ENCODE measurements around the genes MARVELD2 and SMN1.

DNA sequence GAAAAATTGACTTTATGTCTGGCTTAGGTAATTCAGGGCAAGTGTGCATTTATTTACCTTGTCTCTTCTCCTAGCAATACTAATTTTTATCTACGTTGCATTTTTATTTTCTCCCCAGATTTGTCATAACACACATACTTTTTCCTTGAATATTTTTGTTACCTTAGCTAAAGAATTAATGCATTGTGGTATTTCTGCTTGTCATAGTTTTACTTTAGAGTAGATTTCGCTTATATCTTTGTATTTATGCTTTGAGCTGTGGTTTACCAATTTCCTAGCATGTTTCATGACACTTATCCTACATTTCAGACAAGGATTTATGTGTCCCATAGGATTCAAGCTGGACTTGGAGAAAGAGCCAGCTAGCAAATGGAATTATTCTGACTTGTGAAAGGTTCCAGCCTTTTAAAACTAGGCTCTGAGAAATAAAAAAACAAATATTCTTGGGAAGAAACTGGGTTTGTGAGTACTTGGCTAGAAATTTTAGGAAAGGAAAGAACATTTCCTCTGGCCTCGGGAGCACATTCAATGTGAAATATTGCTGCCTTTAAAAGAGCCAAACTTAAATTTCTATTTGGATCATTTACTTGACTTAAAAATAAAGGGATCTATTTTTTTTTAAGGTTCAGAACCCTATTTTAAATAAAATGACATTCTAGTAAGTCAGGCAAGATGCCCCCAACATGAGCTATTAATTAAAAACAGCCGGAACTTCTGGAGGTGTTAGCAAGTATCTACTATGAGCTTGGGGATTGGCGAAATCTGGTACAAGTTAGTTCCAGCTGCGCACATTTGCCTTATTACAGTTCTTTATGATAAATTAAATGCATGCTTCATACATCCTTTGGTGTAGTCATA, 37.7 kb downstream of the PIK3R1 start:
- PRO-cap, result no peak

GRCh38 chr5:68254878-68255315, 39.3 kb downstream of the PIK3R1 start:
- PRO-cap, result no peak

- PRO-cap, result no peak
Measured at GRCh38 chr5:68287623-68287933, 72.0 kb downstream of the PIK3R1 start.

- PRO-cap, result no peak
Measured at GRCh38 chr5:68287934-68288913, 72.7 kb downstream of the PIK3R1 start.

DNA sequence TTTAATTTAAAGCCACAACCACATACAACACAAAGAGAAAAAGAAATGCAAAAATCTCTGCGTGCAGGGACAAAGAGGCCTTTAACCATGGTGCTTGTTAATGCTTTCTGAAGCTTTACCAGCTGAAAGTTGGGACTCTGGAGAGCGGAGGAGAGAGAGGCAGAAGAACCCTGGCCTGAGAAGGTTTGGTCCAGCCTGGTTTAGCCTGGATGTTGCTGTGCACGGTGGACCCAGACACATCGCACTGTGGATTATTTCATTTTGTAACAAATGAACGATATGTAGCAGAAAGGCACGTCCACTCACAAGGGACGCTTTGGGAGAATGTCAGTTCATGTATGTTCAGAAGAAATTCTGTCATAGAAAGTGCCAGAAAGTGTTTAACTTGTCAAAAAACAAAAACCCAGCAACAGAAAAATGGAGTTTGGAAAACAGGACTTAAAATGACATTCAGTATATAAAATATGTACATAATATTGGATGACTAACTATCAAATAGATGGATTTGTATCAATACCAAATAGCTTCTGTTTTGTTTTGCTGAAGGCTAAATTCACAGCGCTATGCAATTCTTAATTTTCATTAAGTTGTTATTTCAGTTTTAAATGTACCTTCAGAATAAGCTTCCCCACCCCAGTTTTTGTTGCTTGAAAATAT, 82.4 kb downstream of the PIK3R1 start:
- PRO-cap, result no peak

DNA sequence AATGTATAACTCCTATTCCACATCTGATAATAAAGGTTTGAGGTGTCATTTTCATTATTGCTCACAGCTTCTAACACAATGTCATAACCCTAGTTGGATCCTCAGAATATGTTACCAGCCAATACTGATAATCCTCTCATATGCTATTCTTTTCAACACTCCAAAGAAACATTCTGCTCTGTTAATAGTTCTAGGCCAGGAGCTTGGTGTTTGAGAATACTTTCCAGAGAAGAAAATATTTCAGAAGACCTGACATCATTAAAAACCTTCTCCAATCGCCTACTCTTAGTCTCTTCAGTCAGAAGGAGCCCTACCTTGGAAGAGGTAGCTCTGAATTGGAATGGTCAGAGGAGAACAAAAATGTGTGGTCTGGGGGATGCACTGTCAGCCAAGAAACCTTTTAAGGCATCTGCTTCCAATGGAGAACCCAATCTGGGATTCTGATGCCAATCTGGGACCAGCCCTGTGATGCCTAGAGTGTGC, 127.3 kb downstream of the PIK3R1 start:
- PRO-cap, result no peak

DNA sequence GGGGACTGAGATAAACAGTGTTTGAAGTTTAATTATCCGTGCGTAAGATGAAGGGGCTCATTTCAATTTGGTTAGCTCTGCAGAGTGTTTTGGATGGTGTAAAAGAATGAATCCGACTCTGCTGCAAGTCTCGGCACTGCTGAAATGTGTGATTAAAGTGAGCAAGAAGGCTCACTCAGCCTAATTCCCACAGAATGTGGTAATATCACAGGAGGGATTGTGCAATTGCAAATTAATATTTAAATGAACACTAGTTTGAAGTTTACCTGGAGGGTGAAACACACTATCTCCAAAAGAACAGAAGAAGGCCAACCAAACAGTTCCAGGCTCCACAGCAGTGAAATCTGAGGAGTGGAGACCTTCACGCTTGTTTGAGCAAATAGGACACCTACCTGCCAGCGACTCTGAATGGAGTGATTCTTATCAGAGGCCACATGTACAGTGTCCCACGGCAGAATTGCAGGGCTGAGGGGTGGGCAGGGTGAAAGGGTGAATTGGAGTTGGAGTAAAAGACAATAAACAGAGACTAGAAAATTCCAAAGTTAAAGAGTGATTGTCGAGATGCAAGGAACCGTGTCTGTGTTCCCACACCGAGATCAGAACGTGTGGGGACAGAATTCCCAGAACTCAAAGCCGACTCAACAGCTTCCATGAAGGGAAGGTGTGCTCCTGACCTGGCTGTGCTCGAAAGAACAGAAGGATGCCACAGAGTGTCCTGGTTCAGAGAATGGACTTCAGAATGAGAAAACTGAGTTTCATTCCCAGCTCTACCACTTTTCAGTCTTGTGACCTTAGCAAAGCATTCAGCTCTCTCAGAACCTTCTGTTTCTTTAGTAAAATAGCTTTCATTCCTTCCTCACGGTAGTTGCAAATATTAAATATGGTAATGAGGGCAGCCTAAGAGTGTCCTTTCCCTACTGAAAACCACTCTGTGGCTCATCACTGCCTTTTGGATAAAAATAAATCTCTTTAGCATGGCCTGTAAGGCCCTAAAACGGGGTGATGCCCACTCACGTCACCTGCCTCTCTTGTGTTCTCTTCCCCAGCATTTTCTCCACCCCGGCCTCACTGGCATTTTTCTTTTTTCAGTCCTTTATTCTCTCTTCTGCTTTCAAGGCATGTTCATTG, 420.1 kb upstream of the SLC30A5 start:
- PRO-cap, result no peak

DNA sequence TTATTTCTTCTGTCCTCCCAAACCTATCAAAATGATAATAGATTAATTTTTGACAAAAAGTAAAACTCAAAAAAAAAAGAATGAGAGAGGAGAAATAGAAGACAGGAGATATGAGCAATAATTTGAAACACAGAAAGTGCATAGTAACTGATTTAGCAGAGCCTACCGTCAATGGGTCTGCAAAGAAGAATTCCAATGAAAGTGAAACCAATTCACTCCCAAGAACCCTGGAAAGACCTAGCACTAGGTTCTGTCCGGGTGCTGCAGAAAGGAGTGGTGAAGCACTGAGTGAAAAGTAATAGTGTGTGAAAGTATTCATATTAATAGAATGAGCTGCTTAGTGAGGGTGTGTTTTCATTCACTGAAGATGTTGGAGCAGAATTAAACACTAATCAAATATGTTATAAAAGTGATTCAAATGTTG, 51.4 kb upstream of the SLC30A5 start:
- PRO-cap, result bidirectional peak, plus-strand start outside the sequence, minus-strand start at position 290 of the sequence

DNA sequence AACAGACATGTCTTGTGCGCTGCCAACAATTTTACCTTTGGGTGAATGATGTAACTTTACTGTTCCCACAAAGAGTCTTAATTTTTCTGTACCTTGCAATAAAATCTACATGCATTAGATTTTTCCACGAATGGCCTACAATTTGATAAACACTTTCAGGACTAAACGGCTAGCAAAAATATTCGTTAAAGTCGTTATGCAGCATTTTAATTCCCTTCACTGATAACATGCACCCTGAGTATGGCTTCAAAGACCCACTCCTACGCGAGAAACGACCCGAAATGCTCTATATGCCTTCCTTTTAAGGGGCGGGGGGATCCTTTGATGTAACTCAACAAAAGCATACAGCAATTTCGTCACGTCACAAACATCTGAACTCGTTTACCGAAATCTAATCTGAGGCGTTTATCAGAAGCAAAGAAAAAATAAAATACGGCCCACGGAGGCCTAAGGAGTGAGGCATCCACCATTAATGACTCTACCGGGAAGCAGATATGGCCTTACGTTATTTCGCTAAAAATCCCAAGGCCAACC, 661 bp downstream of the AK6 start:
- PRO-cap, result bidirectional peak, plus-strand start at position 433 of the sequence, minus-strand start at position 228 of the sequence; bidirectional peak, plus-strand start at position 469 of the sequence, minus-strand start at position 474 of the sequence

DNA sequence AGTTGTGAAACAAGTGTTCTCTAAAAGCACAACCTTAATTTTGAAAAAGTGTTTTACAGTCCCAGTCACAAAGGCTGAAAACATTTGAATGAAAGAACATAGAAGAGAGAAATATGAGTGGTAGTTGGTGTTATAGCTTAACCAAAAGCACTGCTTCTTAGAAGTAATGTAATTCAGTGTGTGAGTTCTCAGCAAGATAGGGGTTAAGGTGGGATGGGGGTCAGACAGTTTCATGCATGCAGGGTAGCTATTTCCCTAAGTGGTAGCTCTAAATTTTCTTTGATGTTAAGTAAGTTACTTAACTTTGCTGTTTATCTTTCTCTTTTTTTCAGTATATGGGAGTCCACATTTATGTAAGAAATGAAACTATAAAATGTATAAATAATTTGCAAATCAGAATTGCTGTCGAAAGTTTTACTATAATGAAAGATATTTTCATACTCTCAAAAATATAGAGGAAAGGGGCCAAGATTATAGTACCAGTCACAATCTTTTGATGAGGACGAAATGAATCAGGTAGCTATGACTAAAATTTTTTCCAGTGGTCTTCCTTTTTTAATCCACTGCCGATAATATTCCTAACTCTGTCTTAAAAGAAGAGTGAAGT, 2.2 kb downstream of the RAD17 start:
- PRO-cap, result no peak

GRCh38 chr5:69414805-69416061, at the start of gene MARVELD2:
TSS of gene MARVELD2 (plus strand) at chr5:69415116.
- PRO-cap, result no peak

GRCh38 chr5:69451976-69452694, 37.2 kb downstream of the MARVELD2 start:
- PRO-cap, result no peak

DNA sequence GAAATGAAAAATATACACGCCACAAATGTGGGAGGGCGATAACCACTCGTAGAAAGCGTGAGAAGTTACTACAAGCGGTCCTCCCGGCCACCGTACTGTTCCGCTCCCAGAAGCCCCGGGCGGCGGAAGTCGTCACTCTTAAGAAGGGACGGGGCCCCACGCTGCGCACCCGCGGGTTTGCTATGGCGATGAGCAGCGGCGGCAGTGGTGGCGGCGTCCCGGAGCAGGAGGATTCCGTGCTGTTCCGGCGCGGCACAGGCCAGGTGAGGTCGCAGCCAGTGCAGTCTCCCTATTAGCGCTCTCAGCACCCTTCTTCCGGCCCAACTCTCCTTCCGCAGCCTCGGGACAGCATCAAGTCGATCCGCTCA, at the start of gene SMN1:
SMN1 (plus strand) TSS at position 166 of the 368 bp plus-strand sequence.
- PRO-cap, result no peak

DNA sequence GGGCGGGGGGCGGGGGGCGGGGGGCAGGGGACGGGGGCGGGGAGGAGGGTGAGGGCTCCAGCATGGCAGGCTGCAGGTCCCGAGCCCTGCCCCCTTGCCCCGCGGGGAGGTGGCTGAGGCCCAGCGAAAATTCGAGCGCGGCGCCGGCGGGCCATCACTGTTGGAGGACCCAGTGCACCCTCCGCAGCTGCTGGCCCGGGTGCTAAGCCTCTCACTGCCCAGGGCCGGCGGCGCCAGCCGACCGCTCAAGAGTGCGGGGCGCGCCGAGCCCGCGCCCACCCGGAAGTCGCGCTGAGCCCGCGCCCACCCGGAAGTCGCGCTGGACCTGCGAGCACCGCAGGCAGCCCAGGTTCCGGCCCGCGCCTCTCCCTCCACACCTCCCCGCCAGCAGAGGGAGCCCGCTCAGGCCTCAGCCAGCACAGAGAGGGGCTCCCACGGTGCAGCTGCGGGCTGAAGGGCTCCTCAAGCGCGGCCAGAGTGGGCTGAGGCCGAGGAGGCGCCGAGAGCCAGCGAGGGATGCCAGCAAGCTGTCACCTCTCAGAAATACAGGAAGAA, 165.5 kb upstream of the BDP1 start:
- PRO-cap, result unidirectional peak, plus-strand start at position 154 of the sequence; unidirectional peak, minus-strand start at position 367 of the sequence

DNA sequence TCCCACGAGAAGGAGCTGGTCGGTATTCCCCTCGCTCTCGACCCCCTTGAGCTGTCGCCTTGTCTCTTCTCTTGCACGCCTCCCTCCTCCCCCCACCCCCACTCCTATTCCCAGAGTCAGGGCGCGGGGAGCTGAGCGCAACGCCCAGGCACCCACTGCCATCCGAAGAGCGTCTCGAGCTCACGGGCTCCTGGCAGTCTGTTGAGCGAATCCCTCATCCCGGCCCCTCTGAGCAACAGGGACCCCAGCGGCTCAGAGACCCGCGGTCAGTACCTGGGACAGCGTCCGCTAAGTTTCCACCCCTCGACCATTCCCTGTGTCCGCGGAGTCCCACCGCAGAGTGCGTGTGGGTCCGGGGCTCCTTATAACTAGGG, 347 bp downstream of the CARTPT start:
- PRO-cap, result no peak

DNA sequence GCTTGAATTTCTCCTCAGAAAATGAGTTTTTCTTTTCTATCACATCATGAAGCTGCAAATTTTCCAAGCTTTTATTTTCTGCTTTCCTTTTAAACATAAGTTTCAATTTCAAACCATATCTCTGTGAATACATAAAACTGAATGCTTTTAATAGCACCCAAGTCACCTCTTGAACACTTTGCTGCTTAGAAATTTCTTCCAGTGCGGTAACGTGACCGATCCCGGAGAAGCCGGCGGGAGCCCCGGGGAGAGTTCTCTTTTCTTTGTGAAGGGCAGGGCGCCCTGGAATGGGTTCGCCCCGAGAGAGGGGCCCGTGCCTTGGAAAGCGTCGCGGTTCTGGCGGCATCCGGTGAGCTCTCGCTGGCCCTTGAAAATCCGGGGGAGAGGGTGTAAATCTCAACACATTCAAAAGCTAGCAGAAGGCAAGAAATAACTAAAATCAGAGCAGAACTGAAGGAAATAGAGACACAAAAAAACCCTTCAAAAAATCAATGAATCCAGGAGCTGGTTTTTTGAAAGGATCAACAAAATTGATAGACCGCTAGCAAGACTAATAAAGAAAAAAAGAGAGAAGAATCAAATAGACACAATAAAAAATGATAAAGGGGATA, 131.7 kb downstream of the CARTPT start:
- PRO-cap, result no peak

DNA sequence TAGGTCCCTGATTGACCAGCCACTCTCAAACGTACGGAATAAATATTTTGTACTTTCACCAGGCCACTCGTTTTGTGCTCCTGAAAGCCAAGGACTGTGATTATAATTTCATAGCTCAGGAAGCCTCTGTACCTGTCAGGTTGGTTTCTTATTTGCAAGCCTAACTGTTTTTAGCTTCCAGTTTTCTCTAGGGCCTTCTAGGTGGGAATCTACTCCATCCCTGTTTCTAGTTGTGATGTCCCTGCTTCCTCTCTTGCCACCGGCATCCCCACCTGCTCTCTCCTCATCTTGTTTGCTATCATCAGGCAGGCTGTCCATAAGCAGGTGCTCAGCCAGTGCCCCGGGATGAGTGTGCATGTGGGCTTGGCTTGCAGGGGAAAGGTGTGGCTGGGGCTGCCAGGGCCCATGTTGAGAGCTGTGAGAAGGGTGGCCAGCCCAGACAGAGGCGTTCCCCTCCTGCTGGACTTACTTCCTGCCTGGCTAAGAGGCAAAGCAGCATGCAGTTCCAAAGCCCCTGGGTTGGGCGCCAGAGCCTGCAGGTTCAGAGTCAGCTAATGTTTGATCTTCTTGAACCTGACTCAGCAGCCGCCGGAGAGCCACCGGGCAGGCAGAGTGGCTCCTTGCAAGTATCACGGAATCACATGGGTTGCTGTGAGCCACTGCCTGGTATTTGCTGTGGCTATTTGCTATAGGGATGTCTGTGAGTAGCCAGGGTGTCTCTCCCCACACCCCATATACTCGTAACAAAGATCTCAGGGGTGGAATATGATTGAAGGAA, 168.5 kb upstream of the MAP1B start:
- PRO-cap, result no peak

DNA sequence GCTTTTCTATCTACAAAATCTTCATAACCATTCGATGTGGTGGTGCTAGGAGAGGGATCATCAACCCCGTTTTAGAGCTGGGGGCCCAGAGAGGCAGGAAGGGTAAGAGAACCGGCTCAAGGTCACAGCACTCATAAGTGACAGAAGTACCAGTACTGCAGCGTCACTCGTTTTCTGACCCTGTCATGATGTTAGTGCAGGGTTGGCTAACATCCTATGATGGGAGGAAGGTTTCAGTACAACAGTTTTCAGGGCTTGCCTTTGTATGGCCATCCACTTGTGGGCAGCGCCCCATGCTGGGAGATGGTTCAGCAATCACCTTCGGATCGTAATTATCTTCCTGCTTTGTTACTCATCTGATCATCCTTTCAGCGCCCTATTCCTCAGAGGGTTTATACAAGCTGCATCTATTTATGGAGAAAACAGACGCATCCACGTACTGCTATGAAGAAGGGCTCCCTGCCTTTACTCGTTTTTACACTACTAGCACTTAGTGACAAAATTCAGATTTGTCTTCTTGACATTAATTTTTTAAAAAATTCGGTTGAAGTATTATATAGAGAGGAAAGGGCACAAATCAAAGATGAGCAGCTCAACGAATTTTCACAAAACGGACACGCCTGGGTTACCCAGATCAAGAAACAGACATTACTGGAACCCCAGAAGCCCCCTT, 2.4 kb downstream of the MAP1B start:
- PRO-cap, result no peak

DNA sequence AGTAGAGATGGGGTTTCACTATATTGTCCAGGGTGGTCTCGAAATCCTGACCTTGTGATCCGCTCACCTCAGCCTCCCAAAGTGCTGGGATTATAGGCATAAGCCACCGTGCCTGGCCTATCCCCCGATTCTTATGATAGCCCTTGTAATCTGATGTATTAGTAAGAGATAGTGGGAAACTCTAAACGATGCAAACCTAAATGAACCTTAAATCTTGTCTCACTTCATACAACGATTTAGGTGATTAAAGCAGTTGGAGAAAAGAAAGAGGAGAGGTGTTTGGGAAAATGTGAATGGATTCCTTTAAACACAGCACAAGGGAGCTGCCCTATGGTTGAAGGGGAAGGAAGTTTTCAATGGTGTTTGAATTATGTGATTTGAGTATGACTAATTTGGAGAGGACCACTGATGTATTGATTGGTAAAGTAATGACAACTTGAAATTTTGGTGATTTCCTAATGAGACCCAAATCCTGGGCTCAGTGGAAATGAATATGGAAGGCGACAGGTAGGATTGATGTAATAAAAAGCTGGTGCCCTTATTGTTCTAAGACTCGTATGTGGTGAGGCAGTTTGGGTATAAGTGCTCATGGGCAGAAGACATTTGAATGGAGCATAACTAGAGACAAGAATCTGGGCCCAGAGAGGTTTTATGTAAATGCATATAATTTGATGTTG, 51.1 kb downstream of the MAP1B start:
- PRO-cap, result no peak

DNA sequence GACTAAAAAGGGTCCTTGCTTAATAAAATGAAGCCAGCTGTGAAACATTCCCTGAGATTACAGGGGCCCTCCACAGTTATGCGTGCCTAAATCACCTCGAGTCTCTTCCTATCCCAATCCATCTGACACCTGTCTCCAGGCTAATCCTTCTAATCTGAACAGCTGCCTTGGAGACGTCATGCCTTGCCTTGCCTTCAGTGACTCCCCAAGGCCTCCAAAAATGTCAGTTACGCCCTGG, 57.7 kb downstream of the PTCD2 start:
- PRO-cap, result no peak

Data from NALM6 (cell line).